Astrocyte (in vitro differentiated cells and primary cell): Measurements from ENCODE around the gene TRIM44.

GRCh38 chr11:35164777-35165683 lies 26.1 kb downstream of the CD44 start:
- PRO-cap, result no peak
- RRBS, 2 experiments, result no CpG with 5 or more reads among the region's 5 CpGs

DNA sequence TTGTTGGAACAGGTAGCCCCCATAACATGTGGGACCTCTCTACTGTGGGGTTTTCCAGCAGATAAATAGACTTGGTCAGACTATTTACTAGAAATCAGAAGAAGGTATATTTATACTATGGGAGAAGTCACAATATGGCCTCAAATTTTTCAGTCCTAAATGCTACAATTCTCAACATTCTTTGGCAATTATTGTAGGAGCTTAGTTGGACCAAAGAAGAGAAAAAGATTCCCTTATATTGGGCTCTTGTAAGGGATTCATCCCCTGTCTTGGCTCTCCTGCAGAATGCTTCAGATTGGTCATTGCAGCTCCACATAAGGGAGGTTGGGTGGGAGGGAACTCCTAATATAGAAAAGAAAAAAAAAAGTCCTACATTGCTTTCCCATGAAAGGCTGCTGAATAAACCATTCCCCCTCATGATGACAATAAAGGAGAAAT lies 4.7 kb upstream of the SLC1A2 start:
- PRO-cap, result no peak

GRCh38 chr11:35662558-35662945 lies at the start of gene TRIM44:
TSS of gene TRIM44 (plus strand) at chr11:35662775.
- PRO-cap, result unidirectional peak, plus-strand start at chr11:35662880
- RRBS, 2 experiments, result 2 to 3% methylated on average over 23 of the region's 36 CpGs

- PRO-cap, result no peak
- RRBS, 2 experiments, result no CpG with 5 or more reads among the region's 13 CpGs
Measured at GRCh38 chr11:35703821-35704497, 41.4 kb downstream of the TRIM44 start.

DNA sequence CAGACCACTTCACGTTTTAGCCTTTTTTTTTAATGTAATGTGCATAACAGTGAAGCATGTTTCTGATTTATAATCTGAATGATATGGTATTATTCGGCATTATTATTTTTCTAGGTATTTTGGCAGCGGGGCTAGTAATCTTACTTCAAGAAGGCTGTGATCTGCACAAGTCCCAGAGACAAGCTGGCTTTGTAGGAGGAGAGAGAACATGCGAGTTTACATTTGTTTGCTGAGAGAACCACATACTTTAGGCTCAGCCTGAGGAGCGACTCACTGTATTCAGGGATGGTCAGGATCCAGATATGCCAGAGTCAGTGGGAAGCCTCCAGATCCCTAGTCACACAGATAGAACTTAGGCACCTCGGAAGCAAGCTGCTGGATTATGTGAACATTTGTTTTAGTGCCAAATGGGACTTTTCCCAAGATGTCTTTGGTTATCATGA lies 118.7 kb downstream of the TRIM44 start:
- PRO-cap, result no peak
- RRBS, 2 experiments, result no CpG with 5 or more reads among the region's 6 CpGs

DNA sequence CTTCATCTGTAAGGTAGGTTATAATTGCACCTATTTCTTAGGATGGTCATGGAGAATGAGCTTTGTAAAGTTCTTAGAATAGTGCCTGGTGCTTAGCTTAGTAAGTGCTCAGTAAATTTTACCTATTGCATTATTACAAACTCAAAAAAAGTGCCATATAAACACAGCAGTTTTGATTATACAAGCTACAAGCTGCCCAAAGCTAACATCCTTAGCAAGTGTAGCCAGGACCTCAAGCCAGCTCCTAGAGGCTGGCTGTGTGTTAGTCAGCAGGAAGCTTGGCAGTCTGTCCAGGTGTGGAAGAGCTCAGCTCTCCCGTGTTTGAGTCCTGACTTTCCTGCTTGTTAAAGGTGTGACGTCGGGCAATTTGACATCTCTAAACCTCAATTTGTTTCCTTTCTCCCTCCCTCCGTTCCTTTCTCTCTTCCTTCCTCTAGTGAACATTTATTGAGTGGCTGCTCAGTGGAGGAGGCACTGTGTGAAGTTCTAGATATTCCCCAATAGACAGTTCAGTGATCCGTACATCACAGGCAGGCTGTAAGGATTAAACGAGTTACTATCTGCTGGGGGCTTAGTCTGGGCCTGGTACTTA lies 68.5 kb downstream of the PRR5L start:
- PRO-cap, result no peak
- RRBS, 2 experiments, result no CpG with 5 or more reads among the region's 6 CpGs

DNA sequence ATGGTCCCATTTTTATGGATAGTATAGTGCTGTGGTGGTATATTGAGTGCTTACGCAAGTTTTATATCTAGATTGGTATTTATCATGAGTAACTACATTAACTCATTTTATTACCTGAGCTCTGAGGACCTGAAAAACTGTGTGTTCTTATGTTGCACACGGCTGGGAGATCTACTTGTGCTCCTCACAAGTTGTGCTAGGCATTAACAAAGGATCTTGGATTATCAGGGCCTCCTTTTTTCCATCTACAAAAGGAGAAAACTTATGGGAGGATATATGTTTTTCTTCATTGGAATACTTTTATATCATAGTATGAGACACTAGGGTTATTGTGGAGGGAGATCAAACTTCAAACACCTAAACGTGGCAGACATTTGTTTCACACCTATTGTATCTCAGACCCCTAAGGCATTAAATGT lies 75.3 kb downstream of the PRR5L start:
- PRO-cap, result no peak
- RRBS, 2 experiments, result no CpG with 5 or more reads among the region's 3 CpGs

DNA sequence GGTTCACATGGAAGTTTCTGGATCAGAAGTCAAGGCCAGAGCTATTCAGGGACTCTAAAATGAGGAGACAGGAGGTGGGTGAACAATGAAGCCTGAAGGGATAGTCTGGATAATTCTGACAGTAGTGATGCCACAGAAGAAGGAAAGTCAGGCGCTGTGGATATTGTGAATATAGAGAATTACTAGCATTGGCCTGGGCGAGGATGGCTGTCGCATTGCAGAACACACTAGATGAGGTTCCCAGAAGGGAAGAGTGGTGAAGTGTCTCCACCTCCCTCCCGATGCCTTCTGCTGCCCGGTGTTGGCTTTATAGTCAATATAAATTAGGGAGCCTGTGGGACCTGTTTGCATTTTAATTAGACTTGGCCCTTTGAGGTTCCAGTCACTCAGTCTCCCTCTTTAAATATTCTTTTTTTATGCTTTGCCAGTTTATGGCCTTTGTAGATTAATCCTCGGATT lies 84.0 kb downstream of the PRR5L start:
- PRO-cap, result no peak
- RRBS, 2 experiments, result no CpG with 5 or more reads among the region's 6 CpGs

- PRO-cap, result no peak
- RRBS, 2 experiments, result no CpG with 5 or more reads among the region's 15 CpGs
Measured at GRCh38 chr11:36410966-36411846, 98.9 kb downstream of the TRAF6 start.

GRCh38 chr11:36508897-36509141 lies 1.3 kb downstream of the TRAF6 start:
- PRO-cap, result no peak
- RRBS, 2 experiments, result 9% methylated on average over 1 of the region's 2 CpGs; no CpG with 5 or more reads in 1 of the 2 experiments

DNA sequence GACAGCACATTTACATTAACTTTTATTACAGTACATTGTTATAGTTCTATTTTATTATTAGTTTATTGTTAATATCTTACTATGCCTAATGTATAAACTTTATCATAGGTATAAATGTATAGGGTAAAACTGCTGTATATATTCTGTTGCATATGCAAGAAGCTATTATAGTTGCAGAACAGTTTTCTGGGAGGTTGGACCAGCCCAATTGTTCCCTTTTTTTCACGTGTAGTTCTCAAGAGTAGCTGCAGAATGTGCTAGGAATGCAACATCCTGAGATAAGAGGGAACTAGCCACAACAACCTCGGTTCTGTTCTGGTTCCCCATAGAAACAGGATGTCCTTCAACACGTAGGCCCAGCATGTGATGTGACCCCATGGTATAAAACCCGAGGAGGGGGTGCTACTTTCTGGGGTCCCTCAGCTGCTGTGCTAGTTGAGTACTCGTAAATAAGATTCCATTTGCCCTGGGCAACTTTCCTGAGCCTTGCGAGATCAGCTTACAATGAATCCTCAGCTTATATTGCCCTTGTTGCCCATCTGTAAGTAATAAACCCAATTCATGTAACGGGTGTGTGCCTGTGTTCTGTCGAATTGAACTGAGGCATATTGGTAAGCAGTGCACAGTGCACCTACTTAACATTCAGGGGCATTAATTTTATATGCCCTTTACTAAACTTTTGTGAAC lies 22.9 kb upstream of the TRAF6 start:
- PRO-cap, result no peak
- RRBS, 2 experiments, result no CpG with 5 or more reads among the region's 8 CpGs

DNA sequence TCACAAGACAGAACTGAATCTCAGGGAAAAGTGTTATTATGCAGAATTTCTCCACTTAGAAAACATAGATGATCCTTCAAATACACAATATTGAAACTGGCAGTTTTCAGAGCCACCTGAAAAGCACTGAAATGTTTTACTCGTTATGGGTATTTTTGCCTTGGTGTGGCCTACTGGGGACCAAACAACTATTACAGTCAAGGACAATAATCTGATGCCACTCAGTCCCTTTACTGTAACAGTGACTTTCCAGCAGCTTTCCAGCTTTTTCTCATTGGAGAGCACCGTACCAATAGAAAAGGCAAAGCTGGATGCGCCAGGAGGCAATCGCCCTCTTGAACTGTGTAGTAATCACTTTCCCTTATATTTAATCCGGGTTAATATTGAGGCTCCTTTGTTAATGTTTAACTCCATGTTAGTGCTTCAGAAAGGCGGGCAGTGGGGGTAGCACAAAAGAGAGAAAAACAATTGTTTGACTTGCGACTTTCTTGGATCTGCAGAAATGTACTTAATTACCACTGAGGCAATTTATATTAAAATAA lies 81.8 kb downstream of the LRRC4C start:
- PRO-cap, result no peak
- RRBS, 2 experiments, result no CpG with 5 or more reads among the region's 7 CpGs

DNA sequence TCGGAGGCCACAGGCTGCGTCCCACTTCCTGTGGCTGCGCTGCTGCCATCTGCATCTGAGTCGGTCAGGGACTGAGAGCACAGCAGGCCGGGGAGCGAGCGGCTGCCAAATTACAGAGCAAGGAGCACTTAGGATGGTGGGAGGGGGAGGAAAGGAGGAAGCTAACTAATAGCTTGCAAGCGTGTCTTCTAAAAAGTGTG lies 42.6 kb upstream of the API5 start:
- PRO-cap, result no peak
- RRBS, 2 experiments, result no CpG with 5 or more reads among the region's 8 CpGs

- PRO-cap, result no peak
- RRBS, 2 experiments, result no CpG with 5 or more reads among the region's 5 CpGs
Measured at GRCh38 chr11:43420952-43421760, 62.4 kb downstream of the TTC17 start.

DNA sequence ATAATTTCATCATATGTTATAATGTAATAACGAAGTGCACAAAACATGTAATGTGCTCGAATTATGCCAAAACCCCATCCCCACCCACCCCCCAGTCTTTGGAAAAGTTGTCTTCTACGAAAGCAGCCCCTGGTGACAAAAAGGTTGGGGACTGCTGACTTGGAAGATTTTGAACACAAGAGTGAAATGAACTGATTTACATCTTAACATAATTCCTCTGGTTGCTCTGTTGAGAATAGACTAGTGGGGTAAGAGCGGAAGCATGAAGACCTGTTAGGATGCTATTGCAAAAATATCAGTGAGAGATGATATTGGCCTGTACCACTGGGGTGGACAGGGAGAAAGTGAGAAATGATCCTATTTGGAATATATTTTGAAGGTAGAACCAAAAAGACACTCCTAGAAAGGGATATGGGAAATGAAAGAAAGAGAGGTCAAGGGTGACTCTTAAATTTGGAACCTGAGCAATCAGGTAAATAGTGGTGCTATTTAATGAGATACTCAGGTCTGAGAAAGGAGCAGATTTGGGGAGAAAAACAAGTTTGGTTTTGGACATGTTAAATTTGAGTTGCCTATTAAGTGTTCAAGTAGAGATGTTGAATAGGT lies 63.1 kb downstream of the TTC17 start:
- PRO-cap, result no peak
- RRBS, 2 experiments, result no CpG with 5 or more reads among the region's 4 CpGs

DNA sequence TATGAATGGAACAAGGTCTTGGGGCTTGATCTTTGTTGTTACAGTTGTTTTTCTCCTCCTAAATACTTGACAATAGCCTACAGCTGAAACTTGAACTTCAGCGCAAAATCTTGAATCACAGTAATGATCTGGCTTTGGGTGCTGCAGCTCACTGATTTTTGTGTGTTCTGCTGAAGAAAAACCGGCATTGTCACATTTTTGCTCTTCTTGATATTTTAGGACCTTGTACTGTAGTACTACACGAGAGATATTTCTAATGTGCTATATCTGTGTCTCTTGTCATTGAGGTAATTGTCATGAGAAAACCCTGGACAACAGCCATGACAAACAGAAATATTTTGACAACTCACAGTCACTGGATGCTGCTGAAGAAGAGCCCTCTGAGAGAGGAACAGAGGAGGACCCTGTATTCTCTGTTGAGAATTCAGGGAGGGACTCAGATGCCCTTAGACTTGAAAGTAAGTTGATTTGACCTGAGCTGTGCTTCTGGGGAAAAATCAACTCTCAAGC lies 77.2 kb downstream of the TTC17 start:
- PRO-cap, result no peak
- RRBS, 2 experiments, result no CpG with 5 or more reads among the region's 3 CpGs

GRCh38 chr11:43546952-43547295 lies 133.6 kb upstream of the HSD17B12 start:
- PRO-cap, result no peak
- RRBS, 2 experiments, result no CpG with 5 or more reads among the region's 12 CpGs

DNA sequence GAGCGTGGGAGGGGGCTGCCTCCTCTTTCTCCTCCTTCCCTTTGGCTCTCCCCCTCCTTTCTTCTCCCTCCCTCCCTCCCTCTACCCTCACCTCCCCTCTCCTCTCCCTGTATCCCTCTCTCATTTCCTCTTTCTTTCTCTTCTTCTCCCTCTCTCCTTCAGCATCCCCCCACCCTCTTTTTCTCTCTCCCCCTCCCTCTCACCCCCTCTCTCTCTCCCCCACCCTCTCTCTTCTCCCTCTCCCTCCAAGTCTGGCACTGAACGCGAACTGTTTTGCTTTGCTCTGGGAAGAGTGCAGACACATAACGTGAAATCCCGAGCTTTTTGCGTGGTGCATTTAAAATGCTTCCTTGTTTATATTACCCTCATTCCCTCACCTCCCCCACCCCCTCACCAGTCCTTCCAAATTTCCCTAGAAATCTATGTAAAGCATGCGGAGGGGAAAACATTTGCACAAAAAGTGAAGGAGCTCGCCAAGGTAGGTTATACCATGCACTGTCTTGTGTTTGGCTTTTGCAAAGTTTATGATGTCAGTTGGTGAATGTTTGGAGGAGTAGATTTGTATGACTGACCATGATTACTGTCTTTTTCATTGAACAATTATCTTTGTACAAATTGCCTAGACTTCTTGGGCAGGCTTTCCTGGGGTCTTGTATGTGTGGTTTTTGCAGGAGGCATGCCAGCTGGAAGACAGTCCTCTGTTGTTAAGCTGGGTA lies 123.9 kb upstream of the HSD17B12 start:
- PRO-cap, result no peak
- RRBS, 2 experiments, result no CpG with 5 or more reads among the region's 8 CpGs

- PRO-cap, result no peak
- RRBS, 2 experiments, result no CpG with 5 or more reads among the region's 5 CpGs
Measured at GRCh38 chr11:43747486-43747930, 67.0 kb downstream of the HSD17B12 start.

GRCh38 chr11:43892011-43892300 lies 11.3 kb downstream of the ALKBH3 start:
- PRO-cap, result no peak
- RRBS, 2 experiments, result no CpG with 5 or more reads among the region's 1 CpG